Heart left ventricle (tissue), 7 donors: ENCODE measurements around a stretch of chr22.

GRCh38 chr22:29695096-29695574 lies 24.7 kb upstream of the CABP7 start:
- PRO-cap, 6 experiments = no peak in any of the 6 experiments
- RAMPAGE, long total RNA, 2 experiments = no peak in any of the 2 experiments
- RRBS = 93% methylated on average over 6 of the region's 24 CpGs

DNA sequence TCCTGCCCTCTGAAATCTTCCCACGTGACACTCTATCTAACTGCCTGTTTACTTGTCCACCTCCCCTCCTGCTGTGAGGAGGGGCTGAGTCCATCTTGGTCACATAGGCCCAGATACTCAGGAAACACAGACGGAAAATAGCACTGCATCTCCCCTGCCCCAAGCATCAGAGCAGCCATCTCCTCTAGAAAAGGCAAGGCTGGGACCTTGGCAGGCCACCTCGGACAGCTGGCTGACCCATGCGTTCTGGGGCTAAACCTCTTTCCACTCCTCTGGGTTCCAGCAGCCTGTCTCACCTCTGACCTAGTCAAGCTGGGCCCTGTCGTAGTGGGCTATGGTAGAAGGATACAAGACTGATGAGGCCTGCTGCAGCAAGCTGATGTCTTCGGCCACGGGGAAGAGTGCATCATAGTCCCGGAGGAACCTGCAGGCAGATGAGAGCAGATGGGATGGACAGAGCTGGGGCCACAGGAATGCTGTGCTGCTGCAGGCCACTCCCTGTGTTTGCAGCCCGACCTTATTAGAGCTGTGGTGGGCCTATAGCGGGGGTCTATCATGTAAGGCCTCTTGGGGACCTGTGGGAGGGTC lies 32.1 kb downstream of the ASCC2 start:
- PRO-cap, 6 experiments = no peak in any of the 6 experiments
- RAMPAGE, long total RNA, 2 experiments = no peak in any of the 2 experiments
- RRBS = no CpG with 5 or more reads among the region's 10 CpGs

DNA sequence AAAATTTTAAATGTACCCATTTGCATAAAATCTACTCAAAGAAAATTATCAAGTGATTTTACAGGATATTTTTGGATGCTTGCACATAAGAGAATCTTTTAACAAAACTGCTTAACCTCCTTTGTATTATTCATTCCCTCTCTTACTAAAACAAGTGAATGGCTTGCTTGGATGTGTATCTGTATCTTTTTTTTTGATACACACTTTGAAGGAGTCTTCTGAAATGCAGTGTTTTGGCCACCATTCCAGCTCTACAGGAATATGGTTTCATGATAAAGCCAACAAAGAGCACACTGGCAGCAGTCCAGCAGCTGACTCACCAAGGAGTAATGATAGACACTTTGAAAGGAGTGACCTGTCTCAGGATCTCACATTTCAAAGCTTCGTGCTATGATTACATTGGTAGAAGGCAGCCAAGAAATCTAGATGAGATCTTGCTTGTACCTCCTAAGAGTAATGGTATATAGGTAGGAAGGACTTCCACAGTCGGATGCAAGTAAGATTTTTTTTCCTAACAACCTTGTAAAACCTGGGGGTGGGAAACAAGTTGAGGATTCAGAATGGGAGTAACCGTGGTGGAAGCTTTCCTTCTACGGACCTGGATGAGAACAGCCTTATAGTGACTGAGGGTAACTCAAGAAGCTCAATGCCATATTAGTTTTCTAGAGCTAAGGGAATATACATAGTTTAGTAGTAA lies 24.8 kb downstream of the MTMR3 start:
- PRO-cap, 6 experiments = no peak in any of the 6 experiments
- RAMPAGE, long total RNA, 2 experiments = no peak in any of the 2 experiments
- RRBS = no CpG with 5 or more reads among the region's 4 CpGs

DNA sequence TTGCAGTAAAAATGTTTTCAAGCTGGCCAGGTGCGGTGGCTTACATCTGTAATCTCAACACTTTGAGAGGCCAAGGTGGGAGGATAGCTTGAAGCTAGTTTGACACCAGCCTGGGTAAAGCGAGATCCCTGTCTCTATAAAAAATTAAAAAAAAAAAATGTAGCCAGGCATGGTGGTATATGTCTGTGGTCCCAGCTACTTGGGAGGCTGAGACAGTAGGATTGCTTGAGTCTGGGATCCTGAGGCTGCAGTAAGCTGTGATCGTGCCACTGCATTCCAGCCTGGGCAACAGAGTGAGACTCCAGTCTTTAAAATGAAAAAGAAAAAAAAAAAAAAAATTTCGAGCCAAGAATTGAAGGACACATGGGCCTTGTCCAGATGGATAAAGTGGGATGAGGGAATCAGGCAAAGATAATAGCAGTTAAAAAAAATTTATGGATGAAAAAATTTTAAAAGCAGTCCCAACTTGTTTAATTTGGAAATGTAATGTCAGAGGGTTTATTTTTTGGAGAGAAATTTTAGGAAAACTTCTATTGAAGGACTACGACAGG lies 62.5 kb downstream of the MTMR3 start:
- PRO-cap, 6 experiments = no peak in any of the 6 experiments
- RAMPAGE, long total RNA, 2 experiments = no peak in any of the 2 experiments
- RRBS = no CpG with 5 or more reads among the region's 5 CpGs

DNA sequence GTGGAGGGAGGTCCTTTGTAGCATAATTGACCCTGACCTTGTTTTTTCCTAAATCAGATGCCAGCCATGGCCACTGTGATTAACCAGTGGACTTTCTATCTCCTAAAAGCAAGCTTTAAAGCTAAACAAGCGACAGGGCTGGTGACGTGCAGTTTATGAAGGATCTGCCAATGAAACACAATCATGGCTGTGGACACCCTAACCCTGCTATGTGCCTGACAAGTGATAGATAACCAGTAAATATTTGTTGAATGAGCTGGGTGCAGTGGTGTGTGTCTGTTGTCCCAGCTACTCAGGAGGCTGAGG lies 64.2 kb downstream of the LIF start:
- PRO-cap, 6 experiments = no peak in any of the 6 experiments
- RAMPAGE, long total RNA, 2 experiments = no peak in any of the 2 experiments
- RRBS = no CpG with 5 or more reads among the region's 2 CpGs

DNA sequence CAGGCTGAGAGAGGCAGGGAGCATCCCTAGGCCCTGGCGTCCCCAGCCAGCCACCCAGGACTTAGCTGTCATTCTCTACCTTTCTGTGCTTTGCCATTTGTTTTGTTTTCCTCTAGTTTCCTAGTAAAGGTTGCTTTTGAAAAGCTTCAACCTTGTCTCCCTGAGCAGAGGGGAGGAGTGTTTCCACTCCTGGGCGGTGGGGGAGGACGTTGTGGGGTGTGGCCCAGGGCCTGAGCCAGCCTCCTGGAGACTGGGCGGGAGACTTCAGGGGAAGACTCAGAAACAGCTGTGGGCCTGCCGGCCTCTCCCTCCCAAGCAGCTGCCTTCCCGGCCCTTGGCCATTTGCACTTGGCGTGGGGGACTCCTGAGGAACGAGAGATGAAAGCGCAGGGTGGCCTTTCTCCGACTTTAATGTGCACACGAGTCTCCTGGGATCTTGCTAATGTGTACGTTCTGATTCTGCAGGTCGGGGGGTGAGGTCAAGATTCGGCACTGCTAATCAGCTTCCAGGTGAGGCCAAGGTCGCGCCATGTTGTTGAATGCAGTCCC lies 8.0 kb downstream of the LIF start:
- PRO-cap, 6 experiments = peak in 2 of 6 experiments; most common plus-strand start position 279 of the sequence (in 1)
- RAMPAGE, long total RNA, 2 experiments = no peak in any of the 2 experiments
- RRBS = no CpG with 5 or more reads among the region's 16 CpGs

DNA sequence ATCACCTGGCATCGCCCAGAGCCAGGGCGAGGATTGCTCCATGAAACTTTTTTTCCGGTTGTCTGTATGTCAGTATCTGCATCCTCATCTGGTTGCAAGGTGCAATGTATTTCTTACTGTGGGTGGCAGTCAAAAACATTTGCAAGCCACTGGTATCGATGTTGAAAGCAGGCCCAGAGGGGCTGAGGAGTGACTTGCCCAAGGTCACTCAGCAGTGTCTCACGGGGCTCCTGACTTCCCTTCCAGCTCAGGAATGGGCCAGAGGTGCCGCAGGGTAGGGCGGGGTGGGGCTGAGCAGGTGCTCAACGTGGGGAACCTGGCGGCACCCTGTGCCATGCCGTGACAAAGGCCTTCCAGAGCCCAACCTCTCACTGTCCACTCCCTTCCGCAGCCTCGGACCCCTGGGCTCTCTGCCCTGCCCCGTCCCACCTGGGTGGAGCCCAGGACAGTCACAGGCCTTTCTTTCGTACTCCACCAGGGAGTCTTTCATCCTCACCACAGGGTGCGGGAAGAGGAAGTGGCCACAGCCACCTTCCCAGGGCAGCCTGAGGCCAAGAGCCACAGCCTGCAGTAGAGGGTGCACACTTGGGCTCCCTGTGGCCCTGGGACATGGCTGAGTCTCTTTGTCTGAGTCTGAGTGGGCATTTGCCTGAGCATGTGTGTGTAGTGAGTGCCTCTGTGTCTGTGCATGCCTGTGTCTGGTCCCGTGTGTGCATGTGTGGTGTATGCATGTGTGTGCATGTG lies 5.9 kb upstream of the LIF start:
- PRO-cap, 6 experiments = no peak in any of the 6 experiments
- RAMPAGE, long total RNA, 2 experiments = no peak in any of the 2 experiments
- RRBS = no CpG with 5 or more reads among the region's 16 CpGs

GRCh38 chr22:30317822-30318352 lies 8.9 kb downstream of the TBC1D10A start:
- PRO-cap, 6 experiments = no peak in any of the 6 experiments
- RAMPAGE, long total RNA, 2 experiments = no peak in any of the 2 experiments
- RRBS = no CpG with 5 or more reads among the region's 1 CpG

GRCh38 chr22:30324177-30324878 lies 2.4 kb downstream of the TBC1D10A start:
- PRO-cap, 6 experiments = no peak in any of the 6 experiments
- RAMPAGE, long total RNA, 2 experiments = no peak in any of the 2 experiments
- RRBS = no CpG with 5 or more reads among the region's 9 CpGs

- PRO-cap, 6 experiments = peak in 1 of 6 experiments; most common plus-strand start chr22:30375571 (in 1); most common minus-strand start chr22:30375468 (in 1)
- RAMPAGE, long total RNA, 2 experiments = no peak in any of the 2 experiments
- RRBS = 80% methylated on average over 4 of the region's 10 CpGs
Measured at GRCh38 chr22:30375287-30375717, 11.9 kb downstream of the RNF215 start.

DNA sequence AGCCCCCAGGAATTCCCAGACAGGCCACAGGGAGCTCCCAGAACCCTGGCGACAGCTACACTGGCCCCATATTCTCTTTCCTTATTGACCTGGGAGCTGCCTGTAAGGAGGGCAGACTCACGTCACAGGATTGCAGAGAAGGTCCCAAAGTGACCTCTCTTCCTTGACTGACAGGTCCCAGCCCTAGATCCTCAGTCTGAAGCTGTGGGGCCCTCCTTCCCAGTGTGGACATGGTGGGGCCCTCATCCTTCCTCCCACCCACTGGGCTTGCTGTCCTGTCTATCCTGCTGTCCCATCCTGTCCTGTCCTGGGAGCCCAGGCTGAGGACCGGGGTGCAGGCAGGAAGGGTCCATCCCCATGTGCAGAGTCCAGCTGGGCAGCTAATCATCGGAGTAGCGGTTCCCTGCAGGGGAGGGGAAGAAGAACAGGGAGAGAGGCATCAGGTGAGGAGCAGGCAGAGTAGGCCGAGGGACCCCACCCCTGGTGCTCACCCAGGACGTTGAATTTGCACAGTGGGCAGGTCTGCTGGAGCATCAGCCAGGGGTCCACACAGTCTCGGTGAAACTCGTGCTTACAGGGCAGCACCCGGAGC lies 7.9 kb downstream of the RNF215 start:
- PRO-cap, 6 experiments = no peak in any of the 6 experiments
- RAMPAGE, long total RNA, 2 experiments = no peak in any of the 2 experiments
- RRBS = no CpG with 5 or more reads among the region's 10 CpGs

GRCh38 chr22:30615433-30616240 lies 8.7 kb downstream of the TCN2 start:
- PRO-cap, 6 experiments = no peak in any of the 6 experiments
- RAMPAGE, long total RNA, 2 experiments = no peak in any of the 2 experiments
- RRBS = no CpG with 5 or more reads among the region's 9 CpGs

DNA sequence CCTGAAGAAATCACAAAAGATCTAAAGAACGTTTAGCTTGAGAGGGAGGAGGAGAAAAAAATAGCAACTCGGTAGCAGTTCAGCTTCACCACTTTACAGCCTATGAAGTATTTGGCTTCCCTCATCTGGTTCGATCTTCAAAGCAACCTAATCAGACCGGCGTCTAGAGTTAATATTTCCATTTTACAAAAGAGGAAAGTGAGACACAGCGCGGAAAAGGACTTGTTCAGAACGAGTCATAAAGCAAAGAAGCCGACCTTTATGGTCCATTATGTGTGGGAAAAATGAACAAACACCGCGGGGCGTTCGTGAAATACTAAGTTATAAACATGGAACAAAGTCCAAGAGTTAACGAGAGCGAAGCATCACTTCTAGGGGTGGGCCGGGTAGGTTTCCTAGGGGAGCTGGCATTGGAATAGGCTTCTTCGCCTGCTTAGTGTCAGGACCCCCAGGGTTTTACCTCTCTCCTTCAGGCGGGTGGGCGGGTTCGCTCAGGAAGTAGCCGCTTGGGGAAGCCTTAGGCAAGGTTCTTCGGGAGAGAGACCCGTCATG lies 597 bp downstream of the DUSP18 start:
- PRO-cap, 6 experiments = no peak in any of the 6 experiments
- RAMPAGE, long total RNA, 2 experiments = no peak in any of the 2 experiments
- RRBS = no CpG with 5 or more reads among the region's 23 CpGs

GRCh38 chr22:30693888-30694664 lies 598 bp upstream of the OSBP2 start:
- PRO-cap, 6 experiments = peak in 1 of 6 experiments; most common plus-strand start chr22:30694264 (in 1)
- RAMPAGE, long total RNA, 2 experiments = no peak in any of the 2 experiments
- RRBS = no CpG with 5 or more reads among the region's 47 CpGs

DNA sequence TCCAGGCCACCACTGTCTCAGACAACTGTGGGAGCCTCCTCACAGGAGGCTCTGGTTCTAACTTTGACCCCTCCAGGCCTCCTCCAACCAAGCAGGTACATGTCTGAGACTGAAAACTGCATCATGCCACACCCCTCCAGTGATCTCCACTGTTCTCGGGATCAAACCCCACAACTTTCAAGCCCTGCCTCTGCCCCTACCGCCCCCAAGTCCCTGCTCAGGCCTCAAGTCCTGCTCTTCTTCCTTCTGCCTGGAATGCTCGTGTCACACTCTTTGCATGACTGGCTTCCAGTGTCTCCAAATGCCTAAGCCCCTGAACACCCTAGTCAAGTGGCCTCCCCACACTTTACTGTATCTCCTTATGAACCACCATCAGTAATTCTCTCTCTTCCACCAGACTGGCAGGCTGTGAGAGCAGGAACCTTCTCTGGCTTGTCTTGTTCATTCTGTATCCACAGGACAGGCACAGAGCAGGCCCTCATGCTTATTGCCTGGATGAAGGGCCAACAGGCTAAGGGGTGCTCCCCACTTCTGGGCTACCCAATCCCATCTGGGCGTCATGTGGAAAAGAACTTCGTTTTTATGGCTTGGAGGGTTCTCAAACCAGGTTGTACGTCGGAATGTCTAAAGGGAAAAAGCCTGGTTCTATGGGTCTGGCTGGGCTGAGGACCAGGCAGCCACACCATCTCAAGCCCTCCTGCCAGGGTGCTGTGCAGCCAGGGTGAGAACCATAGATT lies 41.2 kb downstream of the MORC2 start:
- PRO-cap, 6 experiments = no peak in any of the 6 experiments
- RAMPAGE, long total RNA, 2 experiments = no peak in any of the 2 experiments
- RRBS = no CpG with 5 or more reads among the region's 7 CpGs

GRCh38 chr22:31039027-31039809 lies 41.9 kb upstream of the SMTN start:
- PRO-cap, 6 experiments = peak in 3 of 6 experiments; most common plus-strand start chr22:31039502 (in 1)
- RAMPAGE, long total RNA, 2 experiments = no peak in any of the 2 experiments
- RRBS = no CpG with 5 or more reads among the region's 10 CpGs

DNA sequence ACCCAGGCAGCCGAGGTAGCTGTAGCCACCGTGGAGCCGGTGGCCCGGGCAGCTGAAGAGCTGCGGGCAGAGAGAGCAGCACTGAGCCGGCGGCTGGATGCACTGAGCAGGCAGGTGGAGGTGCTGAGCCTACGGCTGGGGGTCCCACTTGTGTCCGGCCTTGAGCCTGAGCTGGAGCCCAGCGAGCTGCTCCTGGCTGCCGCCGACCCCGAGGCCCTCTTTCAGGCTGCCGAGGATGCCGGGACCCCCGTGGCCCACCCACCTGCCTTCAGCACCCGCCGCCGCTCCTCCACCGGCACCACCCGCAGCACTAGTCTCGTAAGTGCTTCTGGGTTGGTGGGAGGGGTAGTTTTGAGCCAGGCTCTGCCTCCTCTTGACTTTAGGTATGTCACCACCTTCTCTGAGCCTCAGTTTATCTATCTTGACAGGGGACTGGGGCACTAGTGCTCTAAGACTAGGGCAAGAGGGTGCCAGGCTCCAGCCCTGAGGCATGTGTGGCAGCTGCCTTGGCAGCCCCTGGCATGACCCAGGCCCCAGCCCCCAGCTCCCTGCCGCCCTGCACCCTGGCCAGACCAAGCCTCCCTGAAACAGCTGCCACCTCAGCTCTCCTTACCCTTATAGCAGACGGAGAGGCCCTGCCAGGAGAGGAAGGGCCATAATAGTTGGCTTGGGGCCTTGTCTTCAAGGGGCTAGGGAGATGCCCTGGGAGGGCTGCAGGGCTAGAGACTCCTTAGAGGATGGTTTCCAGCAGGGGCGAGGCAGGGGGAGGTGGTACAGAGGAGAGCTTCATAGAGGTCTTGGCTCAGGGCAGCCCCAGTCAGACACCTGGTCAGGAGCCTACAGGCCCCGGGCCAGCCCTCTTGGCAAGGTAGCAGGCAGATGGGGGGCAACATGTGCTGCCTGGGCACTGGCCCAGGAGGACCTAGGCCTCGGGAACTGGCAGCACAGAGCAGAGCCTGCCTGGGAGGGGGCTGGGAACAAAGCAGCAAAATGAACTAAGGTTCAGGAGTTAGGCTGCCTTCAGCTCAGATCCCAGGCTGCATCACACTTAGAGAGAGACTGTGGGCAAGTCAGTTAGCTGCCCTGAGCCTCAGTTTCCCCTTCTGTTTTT lies 12.8 kb downstream of the SMTN start:
- PRO-cap, 6 experiments = peak in 6 of 6 experiments; most common plus-strand start position 396 of the sequence (in 1); most common minus-strand start position 324 of the sequence (in 5)
- RAMPAGE, long total RNA, 2 experiments = no peak in any of the 2 experiments
- RRBS = 15% methylated on average over 18 of the region's 27 CpGs

DNA sequence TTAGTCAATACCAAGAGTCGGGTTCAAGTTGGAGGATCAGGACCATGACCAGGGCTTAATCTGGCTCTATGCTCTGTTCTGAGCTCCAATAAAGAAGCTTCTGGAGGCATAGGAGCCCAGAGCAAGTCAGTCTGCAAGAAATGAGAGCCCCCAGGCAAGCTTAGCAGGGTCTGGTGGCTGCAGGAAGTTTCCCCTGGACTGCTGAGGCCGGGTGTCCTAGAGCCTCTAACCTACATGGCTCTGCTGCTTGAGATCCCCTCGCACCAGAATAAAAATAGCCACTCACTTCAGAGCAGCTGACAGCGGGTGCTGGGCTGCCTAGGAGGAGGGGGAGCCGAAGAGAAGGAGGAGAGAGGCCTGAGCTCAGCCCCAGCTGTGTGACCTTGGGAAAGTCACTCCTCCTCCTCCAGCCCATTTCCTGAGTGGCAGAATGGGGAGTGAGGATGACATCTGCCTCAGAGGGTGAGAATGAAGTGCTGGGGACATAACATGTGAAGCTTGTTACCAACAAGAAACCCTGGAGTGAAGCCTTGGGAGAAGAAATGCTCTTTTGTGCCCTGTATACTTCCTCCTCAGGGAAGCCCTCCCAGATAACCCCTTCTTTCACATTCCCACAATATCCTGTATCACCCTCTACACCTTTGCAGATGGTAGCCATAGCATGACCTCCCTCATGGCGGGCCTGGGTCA lies 3.7 kb upstream of the INPP5J start:
- PRO-cap, 6 experiments = peak in 6 of 6 experiments; most common plus-strand start position 415 of the sequence (in 3); most common minus-strand start position 227 of the sequence (in 6)
- RAMPAGE, long total RNA, 2 experiments = no peak in any of the 2 experiments
- RRBS = no CpG with 5 or more reads among the region's 6 CpGs

- PRO-cap, 6 experiments = no peak in any of the 6 experiments
- RAMPAGE, long total RNA, 2 experiments = no peak in any of the 2 experiments
- RRBS = no CpG with 5 or more reads among the region's 7 CpGs
Measured at GRCh38 chr22:31230367-31230981, 18.4 kb downstream of the LIMK2 start.

DNA sequence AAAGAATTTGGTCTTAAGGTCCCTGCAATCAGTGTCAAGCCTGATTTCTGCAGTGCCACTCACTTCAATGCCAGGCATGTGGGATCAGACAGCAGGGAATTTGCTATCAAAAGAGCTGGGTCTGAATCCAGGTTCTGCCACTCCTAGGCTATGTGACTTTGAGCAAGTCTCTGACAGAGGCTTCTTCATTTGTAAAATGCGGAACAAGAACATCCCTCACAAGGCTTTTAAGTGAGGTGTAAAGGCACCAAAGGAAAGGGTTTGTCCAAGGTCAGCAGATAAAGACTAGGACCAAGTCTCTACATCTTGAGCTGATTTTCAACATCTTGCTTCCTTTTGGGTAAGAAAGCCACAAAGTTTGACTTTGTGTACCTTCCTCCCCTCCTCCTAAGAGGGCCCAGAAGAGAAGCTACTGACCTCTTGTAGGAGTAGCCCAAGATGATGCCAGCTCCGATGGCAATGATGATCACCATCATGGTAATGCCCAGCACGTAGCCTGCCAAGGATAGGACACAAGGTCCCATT lies 3.3 kb downstream of the PIK3IP1 start:
- PRO-cap, 6 experiments = no peak in any of the 6 experiments
- RAMPAGE, long total RNA, 2 experiments = no peak in any of the 2 experiments
- RRBS = no CpG with 5 or more reads among the region's 3 CpGs